ENCODE results near the gene NAA20.

DNA sequence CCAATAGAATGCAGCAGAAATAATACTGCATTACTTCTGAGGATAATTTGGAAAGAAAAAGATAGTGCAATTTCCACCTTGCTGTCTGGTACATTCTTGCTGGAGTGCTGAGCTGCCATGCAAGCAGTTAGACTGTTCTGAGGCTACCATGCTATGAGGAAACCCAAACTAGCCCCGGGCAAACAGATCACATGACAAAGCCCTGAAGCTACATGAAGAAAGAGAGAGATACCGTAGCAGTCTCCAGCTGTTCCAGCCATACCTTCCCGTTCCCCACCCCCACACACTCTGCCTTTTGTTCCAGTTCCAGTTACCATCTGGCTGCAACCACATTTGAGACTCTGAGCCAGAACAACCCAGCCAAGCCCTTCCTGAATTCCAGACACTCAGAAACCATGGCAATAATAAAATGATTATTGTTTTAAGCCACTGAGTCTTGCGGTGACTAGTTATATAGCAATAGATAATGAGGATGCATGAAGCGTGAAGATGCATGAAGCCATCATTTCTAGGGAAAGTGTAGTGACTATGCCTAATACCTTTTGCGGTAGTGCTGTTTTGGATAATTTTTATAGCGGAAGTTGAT lies 28.2 kb downstream of the RIN2 start:
- PRO-cap: no peak

DNA sequence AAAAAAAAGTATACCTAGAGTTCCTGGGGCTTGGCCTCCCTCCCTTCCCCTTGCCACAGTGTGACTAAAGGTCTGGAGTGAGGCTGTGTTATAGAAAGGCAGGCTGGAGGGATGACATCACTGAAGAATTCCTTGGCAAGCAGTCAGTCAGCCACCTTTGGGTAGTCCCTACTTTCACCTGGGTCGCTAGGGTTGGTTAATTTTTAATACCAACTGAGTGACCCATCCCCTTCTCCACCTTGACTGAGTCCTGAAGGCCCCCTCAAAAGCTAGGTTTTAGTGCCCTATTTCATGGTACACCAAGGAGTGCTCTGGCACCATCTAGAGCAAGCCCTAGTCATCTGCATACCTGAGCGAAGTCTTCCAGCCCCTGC lies 44.4 kb downstream of the RIN2 start:
- PRO-cap: no peak

GRCh38 chr20:19887883-19888770 lies 129.0 kb upstream of the NAA20 start:
- PRO-cap: no peak

DNA sequence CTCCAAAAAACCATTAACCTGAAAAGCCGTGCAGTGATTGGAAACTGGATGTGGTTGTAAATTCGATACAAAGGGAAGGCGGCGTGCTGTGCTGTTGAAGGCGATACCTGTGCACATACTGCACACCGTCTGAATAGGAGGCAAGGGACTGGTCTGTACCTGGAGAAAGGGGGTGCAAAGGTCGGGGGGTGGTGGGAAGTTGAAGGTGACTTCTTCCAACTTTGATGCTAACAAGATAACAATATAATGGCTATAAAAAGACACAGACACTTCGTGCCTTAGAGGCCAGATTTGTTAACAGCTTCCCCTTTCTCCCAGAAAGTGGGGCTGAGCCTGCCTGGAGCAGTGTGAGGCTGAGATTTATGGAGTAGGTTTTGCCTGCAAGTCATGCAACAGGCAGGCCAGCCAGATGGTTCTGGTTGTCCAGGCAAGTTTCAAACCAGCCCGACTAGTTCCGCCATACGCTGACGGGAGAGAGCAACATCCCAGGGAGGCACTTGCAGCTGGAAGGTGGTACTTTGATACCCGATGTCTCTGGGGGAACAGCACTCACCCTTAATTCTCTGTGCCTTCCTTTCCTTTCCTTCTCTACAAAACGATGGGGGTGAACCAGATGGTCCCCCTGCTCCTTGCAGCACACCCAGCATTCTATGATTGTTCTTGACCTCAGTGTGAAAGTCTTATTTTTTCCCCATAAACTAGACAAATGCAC lies 81.4 kb upstream of the NAA20 start:
- PRO-cap: no peak

DNA sequence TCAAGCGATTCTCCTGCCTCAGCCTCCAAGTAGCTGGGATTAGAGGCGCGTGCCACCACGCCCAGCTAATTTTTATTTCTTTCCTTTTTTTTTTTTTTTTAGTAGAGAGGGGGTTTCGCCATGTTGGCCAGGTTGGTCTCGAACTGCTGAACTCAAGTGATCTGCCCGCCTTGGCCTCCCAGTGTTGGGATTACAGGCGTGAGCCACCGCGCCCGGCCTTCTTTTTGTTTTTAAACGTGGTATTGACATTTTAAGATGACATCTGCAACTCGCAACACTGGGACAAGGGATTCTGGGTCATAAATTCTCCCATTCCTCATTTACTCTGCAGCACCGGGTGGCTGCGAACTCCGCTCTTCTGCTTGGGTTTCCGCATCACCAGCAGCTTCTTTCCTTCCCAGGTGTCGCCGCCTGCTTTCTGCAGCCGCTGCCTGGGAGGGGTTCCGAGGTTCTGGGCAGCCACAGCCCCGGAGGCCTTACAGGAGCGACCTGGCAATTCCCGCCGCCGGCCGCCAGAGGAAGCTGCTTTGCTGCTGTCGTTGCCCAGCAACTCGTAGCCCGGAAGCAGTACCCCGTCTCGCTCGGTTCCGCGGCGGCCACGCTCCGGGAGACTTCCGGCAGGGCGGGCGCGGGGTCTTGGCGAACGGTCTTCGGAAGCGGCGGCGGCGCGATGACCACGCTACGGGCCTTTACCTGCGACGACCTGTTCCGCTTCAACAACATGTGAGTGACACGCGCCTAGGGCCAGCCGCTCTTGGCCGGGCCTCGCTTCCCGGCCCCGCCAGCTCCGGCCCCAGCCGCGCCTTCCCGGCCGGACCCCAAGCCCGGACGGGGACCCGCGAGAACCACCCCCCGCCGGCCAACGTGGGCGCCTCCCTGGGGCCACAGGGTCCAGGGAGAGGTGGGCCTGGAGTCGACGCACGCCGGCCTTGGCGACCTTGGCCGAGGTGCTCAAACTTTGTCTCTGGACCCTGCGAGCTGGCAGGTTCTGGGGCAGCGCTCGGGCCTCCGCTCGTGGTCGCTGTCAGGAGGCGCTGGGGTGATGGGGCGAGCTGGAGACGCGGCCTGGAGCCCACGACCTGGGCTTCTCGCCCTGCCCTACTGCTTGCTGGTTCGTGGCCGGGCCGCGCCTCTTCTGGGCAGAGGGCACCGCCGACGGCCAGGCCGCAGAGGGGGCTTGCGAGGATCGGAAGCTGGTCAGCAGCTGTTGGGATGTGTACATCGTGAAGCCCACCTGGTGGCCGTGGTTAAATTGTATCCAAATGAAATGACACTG lies at the start of gene NAA20:
TSS of gene NAA20 (plus strand) at position 636 of the 1,276 bp plus-strand sequence.
- PRO-cap: bidirectional peak, plus-strand start at position 620 of the sequence, minus-strand start at position 514 of the sequence

DNA sequence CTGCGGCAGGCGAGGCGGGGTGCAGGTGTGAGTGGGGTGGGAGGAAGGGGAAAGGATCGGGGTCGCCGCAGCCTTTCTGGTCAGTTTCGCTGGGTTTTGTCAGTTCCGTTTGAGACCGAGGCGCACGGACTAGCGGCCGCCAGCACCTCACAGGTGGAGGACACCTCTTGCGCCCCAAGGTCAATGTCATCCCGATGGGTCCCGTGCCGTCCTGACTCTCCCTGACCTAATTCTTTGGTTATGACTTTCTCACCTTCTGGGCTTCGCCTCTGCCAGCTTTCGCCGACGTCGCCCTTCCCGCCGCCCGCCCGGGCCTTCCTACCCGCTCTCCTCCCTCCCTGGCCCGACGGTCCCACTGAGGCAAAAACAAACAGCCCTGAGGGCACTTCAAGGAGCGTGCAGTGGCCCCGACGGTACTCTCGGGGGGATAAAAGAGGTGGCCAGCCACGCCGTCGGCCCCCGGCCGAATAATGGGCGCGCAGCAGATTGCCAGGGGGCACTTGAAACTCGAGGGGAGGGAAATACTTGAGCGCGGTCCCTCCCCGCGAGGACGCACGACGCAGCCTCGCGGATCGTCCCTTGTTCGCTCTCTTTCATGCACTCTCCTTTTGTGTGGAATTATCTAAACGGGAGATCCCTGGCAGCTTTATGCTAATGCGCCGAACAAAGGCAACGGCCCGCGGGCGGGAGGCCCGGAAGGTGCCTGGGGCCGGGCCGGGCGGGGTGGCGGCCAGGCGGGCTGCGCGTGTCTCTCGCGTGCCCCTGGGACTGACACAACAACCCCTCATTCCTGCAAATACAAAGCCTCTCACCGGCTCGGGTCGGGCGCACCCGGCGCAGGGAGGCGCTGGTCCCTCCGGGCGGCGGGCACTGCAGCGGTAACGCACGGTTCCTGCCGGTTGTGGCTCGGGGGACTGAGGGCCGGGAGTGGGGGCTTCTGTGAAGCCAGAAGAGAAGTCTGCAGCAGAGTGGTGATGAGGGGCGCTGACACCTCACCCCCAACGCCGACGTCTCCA lies 3.8 kb upstream of the INSM1 start:
- PRO-cap: no peak

- PRO-cap: no peak
Observed at GRCh38 chr20:20402866-20403489, 35.1 kb downstream of the INSM1 start.

DNA sequence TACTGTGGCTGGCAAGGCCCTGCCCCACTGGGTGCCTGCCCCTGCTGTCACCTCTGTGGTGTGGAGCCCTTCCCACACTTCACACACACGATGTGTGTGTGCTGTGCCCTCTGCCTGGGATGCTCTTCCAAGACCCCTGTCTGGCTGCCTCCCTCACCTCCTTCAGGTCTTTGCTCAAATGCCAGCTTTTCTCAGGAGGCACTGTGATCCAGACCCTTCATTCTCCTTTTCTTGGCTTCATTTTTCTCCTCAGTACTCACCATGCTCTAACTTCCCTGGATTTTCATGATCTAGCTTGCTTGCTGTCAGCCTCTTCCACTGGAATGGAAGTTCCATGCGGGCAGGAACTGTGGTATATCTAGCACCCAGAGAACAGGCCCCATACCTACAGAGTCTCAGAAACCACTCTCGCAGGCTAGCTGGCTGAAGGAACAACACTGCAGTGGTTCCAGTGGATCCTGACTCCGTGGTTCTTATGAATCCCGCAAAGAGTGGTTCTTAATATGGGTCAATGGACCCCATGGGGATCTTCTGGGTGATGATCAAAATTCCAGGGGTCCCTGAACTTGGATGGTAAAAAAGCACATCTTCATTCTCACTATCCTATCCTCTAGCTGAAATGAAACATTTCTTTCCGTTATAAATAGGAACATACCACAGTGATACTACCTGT lies 69.7 kb downstream of the INSM1 start:
- PRO-cap: no peak

- PRO-cap: no peak
Observed at GRCh38 chr20:20466173-20467515, 98.7 kb downstream of the INSM1 start.

DNA sequence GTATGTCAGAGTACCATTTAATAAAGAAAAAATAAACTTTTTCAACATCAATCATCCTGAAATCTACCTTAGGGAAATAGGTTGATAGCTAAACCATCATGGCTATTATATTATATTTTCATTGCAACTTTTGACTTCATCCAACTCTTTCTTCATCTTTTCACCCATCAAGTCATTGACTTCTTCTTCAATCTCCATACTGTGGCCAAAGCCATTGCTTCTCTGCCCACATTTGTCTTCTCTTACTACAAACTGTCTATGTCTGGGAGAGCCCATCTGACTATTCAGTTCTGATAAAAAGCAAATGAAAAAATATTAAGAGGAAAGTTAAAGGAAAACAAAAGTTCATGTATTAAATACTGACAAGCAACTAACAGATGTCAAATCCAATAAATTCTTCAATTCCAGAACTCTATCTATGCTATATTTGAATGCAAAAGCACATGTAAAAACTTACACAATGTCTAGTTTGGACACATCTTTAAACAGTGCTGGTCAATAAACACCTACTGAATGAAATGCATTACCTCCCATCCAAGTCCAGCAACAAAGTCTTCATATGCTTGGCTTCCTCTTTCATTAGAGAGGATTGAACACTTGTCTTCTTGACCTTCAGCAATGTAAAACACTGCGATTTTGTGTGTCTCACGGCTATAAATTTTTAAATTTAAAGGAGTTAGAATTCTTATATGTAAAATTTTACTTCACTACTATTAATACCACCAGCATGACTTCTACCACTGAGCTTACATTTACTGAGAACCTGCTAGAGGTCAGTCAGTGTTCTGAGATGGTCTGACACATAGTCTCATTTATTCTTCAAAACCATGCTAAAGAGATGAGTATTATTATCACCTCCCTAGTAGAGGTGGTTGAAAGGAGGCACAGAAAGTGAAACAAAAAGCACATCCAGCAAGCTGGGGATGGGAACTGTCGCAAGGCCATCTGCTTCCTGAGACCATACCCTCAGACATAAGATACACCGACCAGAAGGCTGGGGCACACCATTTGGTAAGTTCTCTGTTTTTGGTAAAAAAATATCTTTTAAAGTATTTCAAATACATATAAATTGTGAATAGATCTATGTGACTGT lies 137.3 kb downstream of the INSM1 start:
- PRO-cap: no peak

- PRO-cap: no peak
Observed at GRCh38 chr20:20519527-20520393, 151.9 kb downstream of the INSM1 start.

DNA sequence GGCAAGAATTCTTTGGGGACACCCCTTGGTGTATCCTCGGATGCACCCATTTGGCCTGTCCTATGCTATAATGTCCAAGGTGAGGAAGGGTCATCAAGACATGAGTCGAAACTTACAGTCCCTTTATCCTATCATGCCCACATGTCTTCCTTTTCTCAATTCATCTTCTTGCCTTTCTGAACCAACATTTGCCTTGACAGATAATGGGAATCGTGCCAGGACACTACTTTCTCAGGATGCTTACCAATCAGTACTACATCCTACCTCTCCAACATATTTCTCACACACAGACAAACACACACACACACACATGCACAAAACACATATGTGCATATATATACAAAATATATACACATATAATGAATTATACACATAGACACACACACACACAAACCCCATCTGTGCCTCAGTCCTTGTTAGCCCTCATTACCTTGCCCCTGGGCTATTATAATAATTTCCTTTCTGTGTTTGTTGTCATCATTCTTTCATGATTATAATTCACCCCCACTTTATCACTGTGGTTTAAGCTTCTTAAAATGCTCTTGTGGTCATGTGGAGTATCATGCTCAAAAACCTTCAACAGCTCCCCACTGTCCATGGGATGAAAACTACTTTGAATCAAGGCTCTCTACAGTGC lies 148.8 kb downstream of the RALGAPA2 start:
- PRO-cap: no peak

GRCh38 chr20:20589118-20589609 lies 123.3 kb downstream of the RALGAPA2 start:
- PRO-cap: no peak

GRCh38 chr20:20602878-20603373 lies 109.5 kb downstream of the RALGAPA2 start:
- PRO-cap: no peak

DNA sequence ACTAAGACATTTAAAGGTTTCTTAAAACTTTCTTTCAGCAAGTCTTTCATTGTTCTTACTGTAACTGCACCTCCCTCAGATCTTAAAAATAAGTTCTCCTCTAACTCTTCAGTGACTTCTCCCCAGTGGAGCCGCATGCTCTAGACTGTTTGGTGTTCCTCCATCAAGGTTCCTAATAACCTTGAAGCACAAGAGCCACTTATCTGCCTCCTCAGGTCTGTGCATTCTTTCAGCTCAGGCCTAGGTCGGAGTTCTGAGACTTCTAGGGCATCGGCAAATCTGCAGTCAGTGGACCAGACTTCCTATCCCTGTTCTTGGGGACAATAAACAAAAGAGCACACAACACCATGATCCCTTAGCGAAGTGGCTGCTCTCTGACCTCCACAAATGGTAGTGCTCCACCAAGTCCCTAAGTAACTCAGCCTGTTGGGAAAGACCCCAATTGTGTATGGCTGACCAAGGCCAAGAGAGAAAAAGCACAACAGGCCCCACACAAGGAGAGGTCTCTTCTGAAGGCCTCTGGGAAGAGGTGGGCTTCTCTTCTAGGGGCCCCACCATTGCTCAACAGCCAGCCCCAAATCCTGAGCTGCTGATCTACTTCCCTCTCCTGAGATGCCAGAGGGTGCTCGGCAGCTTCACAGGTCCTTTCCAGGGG lies 77.9 kb downstream of the RALGAPA2 start:
- PRO-cap: no peak

DNA sequence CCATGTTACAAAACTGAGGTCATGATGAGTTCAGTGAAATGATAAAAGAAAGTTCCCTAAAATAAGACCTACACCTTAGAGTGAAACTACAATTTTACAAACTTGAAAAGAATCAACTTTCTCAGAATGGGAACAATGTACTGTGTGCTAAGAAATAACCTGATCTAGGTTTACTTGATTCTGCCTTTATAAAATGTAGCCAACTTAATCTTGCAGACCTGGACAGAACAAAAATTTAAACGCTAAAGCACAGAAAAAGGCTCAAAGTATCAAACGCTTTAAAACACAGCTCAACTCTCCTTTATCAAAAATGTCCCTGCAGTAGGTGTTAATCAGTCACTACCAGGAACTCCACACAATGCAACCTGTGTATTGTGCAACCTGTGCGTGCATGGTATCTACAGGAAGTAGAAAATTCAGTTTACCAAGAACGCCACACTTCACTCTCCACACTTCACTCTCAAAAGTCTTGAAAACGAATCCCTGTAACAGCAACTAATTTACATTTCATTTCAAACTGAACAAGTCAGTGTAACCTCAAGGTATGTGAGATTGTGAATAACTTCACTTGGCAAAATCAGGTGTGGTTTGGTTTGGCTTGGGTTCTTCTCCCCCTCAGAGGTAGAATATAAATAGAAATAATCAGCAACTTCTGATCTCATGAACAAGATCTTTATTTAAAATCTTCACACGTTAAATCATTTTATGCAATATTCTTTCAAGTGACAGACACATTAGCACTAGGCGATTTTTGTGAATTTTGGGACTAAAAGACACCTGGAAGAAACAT lies 1.7 kb downstream of the RALGAPA2 start:
- PRO-cap: no peak

- PRO-cap: bidirectional peak, plus-strand start at chr20:21102402, minus-strand start at chr20:21102324
Observed at GRCh38 chr20:21101857-21102669, 23.8 kb upstream of the KIZ start.

GRCh38 chr20:21303925-21304179 lies 721 bp downstream of the XRN2 start:
- PRO-cap: no peak

DNA sequence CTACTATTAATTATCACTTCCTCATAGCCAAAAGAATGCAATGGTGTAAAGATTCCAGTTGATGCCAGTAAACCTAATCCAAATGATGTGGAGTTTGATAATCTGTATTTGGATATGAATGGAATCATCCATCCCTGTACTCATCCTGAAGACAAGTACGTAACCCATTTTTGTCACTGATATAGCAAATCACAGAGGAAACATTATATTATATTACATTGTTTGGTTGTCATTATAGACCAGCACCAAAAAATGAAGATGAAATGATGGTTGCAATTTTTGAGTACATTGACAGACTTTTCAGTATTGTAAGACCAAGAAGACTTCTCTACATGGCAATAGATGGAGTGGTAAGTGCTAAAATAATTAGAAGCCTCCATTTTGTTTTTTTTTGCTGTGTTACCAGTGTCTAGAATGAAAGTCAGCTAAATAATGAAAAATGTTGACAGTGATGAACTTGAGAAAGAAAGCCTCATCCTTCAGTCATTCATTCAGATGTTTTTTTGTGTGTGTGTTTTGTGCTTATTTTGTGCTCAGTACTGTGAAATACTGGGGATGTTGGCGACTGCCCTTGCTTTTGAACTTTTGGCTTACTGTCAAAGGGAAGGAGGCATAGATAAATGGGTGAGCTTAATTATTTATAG lies 23.2 kb downstream of the XRN2 start:
- PRO-cap: no peak

DNA sequence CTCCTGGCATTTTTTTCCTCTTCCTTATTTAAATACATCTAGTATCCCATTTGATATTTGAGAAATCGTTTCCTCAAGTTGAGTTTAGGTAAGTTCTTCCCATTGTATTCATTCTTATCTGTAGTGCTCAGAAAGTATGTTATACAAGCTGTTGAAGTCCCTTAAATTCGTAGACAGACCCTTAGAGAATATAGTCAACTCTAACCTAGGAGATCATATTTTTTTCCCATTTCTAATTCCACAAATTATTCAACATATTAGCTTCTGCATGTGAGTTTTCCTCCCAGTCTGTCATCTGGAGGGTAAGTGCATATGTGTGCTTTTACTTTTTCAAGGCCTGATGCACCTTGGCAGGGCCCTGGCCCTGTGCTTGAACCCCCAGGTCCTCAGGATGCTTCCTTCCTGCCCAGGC lies 37.4 kb downstream of the NKX2-4 start:
- PRO-cap: no peak